Aortic smooth muscle cell (primary cell): Measurements from ENCODE around the genes PTPRR and THAP2.

- RRBS, result no CpG with 5 or more reads among the region's 4 CpGs
Observed at GRCh38 chr12:69159847-69160137, 79.6 kb upstream of the CPSF6 start.

DNA sequence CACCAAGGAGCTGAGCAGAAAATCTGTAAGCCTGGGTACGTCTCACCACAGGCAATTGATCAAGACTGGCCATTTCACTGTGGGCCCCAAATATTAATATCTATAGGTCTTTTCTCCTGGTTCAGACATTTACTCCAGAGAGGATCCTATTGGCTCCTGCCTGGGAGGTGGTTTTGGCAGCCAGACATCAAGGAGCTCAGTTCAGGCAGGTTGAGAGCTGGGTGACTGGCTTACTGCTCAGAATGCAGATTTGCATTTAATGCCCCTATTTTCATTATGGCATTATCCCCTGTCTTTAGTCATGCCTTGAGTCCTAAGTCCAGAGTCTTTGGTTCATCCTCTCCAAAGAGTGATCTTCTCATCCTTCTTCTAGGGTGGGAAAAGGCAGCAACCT lies 4.6 kb upstream of the LYZ start:
- RRBS, result no CpG with 5 or more reads among the region's 1 CpG

DNA sequence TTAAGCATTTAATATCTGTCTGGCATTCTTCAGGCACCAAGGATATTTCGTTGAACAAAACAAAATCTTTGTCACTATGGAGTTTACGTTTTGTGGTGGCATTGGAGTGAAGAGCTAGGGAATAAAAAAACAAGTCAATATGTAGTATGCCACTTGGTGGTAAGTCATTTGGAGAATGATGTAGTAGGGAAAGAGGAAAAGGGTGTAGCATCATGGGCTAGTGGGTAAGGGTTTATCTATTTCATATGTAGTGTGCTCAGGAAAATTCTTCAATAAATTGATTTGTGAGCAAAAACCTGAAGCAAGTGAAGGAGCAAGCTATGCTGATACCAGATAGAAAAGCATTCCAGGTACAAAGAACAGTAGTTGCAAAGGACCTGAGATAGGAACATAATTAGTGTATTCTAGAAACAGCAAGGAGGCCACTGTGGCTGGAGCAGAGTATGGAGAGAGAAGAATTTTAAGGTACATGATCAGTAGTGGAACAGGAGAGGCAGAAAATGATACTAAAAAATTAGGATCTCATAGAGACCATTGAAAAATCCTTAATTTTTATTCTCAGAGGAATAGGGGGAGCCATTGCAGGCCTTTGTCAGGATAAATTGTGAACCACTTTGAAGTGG lies 41.8 kb upstream of the CCT2 start:
- RRBS, result no CpG with 5 or more reads among the region's 2 CpGs

GRCh38 chr12:69589975-69590453 lies 4.8 kb downstream of the CCT2 start:
- RRBS, result no CpG with 5 or more reads among the region's 5 CpGs

- RRBS, result 11% methylated on average over 3 of the region's 8 CpGs
Observed at GRCh38 chr12:69936034-69936640, 111.1 kb downstream of the MYRFL start.

DNA sequence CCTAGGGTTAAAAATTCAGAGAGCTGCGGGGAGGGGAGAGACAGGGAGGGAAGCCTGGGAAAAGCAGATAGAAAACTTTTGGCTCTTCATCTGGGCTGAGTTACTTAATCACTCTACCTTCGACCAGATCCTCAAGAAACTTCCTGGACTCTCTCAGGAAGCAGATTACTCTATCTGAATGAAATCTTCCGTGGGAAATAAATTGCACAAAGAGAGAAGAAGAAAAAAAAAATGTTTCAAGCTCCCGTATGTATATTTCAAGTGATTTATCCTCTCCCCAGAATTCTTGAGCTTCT lies 163.5 kb downstream of the MYRFL start:
- RRBS, result no CpG with 5 or more reads among the region's 4 CpGs

GRCh38 chr12:70357852-70358509 lies 8.1 kb upstream of the KCNMB4 start:
- RRBS, result no CpG with 5 or more reads among the region's 2 CpGs

DNA sequence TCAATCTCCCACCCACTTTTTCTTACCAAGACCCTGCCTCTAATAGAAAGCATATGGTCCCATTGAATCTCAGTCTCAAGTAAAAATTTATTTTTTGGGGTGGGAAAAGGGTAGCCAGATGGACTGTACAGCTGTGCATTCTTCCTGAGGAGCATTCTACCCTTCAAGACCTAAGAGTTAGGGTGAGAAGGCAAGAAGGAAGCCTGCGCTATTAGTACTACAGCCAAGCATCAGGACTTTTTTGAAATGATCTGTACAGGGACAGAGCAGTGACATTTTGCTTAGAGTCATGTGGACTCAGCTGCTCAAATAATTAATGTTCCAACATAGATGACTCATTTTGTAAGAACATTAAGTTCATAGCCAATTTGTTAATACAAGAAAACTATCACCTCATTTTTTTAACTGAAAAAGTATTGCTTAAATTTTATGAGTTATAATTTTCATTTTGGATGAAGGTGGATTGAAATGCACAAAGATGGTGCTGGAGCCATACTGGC lies 92.5 kb downstream of the KCNMB4 start:
- RRBS, result no CpG with 5 or more reads among the region's 1 CpG

DNA sequence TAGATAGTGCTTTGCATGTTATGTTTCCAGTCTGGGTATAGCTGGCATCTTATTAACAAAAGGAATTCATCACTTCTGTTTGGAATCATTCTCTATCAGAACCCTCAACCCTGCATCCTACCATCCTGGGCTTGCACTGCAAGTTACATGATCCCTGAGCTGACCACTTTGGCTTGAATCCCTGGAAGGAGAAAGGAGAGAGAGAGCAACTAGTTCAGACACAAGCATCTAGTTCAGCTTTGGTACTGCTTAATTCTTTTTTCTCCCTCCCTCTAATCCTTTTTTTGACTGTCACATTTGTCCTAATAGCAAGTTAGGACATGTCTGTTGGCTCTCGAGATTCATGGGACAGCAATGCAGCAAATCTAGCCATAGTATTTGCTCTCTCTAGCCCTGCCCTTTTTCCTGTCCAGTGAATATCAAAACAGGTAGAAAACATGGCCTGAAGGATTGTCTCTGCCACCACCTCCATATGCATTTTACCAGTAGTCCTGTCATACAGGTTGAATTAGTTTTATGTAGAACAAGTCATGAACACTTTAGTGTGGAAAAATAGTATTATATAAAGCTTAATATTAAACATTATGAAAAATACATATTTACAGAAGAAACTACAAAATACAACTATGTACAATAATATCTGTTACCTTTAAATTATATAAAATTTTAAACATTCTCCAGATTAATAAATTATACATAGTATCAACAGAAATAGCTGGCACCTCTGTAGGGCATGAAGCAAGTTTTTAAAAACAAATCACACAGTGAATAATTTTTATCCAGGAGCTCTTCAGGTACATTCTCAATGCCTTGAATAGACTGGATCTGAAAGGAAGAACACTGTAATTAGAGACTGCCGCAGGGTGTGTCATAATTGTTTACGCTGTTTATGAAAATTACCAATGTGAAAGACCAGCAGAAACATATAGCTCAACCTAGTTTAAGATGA lies 116.3 kb downstream of the PTPRB start:
- RRBS, result no CpG with 5 or more reads among the region's 3 CpGs

DNA sequence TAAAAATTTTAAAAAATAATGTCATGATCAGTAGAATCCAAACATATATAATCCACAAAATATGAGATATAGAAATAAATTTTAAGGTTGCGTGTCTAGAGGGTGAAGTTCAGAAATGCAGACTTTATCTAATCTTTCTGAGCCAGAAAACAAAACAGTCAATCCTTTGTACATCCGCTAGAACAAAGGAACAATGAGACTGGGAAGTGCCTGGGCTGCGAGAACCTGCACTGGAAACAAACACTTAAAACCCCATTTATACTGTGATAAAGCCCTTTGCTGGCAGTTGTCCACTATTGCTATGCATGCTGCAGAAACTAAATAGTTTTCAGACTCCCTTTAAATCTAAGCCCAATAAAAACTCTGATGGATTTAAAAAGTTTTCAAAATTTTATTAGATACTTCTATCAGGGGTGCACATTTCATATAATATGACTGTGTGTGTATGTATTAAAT lies 38.4 kb downstream of the PTPRB start:
- RRBS, result no CpG with 5 or more reads among the region's 3 CpGs

DNA sequence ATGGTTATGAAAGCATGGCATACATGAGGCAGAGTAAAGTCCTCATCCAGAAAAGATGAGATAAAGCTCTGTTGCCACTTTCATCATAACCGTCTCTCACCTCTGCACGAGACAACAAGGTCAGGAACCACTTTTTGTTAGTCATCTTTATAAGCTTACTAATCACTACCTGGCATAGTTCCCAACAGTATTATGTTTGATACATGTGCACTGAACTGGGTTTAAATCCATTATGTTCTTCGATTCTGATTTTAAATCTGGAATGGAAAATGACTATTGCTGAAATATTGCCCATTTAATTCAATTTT lies 31.2 kb downstream of the PTPRB start:
- RRBS, result no CpG with 5 or more reads among the region's 3 CpGs

GRCh38 chr12:70660653-70661520 lies 23.7 kb upstream of the PTPRB start:
- RRBS, result no CpG with 5 or more reads among the region's 5 CpGs

DNA sequence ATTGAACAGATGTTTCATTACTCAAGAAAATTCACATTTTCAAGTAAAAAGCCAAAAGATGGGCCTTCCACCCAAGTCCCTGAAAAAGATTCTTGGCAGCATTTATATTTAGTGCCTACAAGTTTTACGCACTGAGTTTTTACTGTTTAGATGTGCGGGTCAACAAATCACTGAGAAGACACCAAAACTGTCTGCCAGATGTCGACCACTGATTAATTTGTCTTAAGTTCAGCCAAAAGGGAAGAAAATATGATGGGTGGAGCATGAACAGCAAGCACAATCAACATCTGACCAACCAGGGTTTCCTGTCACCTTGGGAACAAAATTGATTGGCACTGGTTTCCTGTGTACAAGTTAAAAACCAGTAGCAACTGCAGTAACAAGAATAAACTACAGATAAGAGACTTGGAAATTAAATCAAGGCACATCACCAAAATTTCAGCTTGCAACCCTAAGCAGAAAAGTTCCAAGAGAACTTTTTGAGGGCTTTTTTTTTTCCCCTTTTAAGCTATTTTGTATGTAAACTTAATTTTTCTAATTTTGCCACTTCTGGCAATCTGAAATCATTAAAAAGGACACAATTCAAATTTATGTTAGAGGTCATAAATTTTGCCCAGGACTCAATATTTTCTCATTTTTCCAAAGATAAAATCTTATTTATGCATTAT lies 85.8 kb upstream of the PTPRB start:
- RRBS, result no CpG with 5 or more reads among the region's 3 CpGs

DNA sequence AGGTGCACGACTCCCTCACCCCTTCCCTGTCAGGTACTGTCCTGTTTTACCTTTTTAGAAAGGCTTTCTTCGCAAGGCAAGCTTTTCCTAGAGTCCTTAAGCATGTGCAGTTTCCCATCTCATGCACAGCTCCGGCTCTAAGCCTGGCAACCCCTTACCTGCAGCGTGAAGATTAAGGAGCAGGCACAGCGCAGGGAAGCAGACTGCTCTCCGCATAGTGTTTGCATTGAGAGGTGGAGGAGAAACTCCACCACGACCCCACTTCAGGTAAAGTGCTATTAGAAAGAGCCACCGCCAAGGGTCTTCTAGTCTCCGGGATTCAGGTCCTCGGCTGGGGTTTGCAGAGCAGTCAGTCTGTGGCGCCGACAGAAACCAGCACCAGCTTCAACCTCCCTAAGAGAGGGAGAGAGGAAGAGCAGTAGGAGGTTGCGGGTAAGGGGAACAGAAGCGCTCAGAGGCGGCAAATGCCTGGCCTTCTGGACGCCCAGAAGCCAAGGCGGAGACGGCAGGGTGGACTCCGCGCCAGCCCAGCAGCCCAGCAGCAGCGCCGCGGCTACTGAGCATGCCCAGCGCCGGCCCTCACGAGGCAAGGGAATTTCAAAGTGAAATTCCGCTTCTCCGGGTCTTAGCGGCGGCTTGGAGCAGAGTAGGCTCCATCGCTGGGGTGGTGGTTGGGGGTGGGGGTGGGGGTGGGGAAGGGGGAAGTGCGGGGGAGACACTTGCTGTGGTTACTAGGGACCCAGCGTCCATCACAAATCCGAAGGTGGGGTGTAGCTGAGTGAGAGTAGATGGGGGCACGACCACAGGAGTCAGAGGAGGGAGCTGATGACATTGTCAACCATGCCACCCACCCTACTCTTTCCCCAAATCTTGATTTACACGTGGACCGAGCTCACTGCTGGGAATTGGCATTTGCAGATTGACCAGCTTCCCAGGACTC lies at the start of gene PTPRR:
TSS of gene PTPRR (minus strand) at position 564 of the 940 bp plus-strand sequence.
- RRBS, result 0% methylated on average over 4 of the region's 37 CpGs

- RRBS, result no CpG with 5 or more reads among the region's 3 CpGs
Observed at GRCh38 chr12:71603566-71604437, 59.8 kb downstream of the ZFC3H1 start.

GRCh38 chr12:71639439-71639923 lies 24.2 kb downstream of the ZFC3H1 start:
- RRBS, result no CpG with 5 or more reads among the region's 1 CpG

- RRBS, result no CpG with 5 or more reads among the region's 35 CpGs
Observed at GRCh38 chr12:71663917-71664764, at the start of gene THAP2. Gene THAP2 (plus strand): TSS chr12:71664301.

- RRBS, result no CpG with 5 or more reads among the region's 9 CpGs
Observed at GRCh38 chr12:71683899-71684620, 1.8 kb upstream of the TMEM19 start.

- RRBS, result no CpG with 5 or more reads among the region's 6 CpGs
Observed at GRCh38 chr12:71710128-71710671, 24.3 kb downstream of the TMEM19 start.